Subcutaneous preadipocyte (primary cell): ENCODE data around the genes CXCL8, CXCL2 and AREG.

DNA sequence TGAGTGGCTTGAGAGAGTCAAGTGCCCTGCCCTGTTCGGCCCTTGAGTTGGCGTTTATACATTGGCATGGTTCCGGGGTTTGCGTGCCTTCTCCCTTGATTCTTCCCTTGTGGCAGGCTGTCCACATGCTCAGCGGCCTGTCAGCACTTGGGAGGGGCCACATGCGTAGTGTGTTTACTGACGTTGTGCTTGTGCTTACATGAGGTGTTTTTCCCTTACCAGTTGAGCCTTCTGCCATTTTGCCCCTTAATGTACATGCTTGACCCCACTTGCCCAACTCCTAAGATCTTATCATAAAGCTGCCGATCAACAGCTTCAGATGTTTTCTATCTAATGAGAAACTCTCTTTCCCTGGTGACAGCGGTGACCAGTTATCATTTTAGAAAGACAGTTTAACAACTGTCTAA lies 49.4 kb upstream of the GC start:
- CAGE, long polyA plus RNA: no peak

DNA sequence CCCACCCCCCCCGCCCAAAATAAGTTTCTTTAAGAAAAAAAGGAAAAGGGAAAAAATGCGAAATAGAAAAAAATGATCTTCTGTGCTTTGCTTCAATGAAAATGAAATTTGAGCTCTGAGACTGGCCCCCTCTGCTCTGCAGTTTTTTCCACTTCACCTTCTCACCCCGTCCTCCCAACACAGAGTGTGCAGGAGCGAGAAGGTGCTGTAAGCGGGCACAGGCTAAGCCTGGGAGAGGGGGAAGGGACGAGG lies 279 bp downstream of the ADAMTS3 start:
- CAGE, long polyA plus RNA: no peak

DNA sequence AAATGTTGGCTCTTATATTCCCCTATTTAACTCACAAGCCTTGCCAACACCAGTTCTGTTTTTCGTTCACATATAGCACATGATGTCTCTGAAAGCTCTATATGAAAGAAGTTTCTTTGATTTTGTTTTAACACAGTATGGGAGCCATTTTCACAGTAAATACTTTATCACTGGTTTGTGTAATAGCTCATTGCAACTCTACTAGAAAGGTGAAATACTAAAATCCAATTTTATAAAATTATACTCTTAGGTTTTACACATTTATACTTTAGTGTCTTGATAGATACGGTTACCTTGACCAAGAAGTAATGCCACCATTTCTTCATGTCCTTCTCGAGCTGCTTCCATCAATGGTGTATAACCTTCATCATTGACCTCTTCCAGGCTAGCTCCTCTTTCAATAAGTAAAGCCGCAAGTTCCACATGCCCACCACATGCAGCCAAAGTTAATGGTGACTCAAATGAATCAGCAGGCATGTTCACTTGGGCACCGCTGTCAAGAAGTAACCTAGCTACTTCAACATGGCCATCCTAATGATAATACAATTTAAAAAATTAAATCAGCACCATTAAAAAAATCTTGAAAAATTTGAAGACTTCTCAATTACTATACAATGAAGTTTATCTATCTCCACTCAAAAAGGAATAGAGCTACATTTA lies 79.1 kb upstream of the COX18 start:
- CAGE, long polyA plus RNA: no peak

DNA sequence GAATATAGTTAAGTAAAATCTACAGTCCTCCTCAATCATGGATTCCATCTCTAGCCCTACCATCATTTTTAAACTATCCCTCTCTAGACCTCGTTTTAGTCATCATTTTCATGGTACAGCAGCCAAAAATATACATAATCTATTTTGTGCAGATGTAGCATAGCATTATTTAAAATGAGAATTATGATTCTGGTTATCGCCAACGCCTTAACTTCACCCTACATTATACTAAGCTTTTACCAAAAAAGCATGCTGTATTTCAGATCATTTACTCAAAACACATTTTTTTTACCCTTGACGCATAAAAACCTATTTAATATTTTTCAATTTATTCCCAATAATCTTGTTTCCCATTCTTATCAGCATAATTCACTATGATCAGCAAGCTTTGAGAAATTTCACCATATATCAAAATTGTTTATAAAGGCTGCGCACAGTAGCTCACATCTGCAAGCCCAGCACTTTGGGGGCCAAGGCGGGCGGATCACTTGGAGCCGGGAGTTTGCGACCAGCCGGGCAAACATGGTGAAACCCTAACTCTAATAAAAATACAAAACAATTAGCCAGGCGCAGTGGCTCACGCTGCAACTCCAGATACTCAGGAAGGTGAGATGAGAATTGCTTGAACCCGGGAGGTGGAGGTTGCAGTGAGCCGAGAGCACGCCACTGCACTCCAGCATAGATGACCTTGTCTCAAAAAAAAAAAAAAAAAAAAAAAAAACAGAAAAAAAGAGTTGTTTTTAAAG lies 8.5 kb downstream of the ANKRD17 start:
- CAGE, long polyA plus RNA: no peak

GRCh38 chr4:73258871-73258998 lies 137 bp upstream of the ANKRD17 start:
- CAGE, long polyA plus RNA: no peak

GRCh38 chr4:73609126-73609602 lies 11.1 kb downstream of the RASSF6 start:
- CAGE, long polyA plus RNA: no peak

GRCh38 chr4:73612989-73614044 lies 6.9 kb downstream of the RASSF6 start:
- CAGE, long polyA plus RNA: no peak

GRCh38 chr4:73740291-73741119 lies at the start of gene CXCL8:
Gene CXCL8, plus strand, starts transcription at chr4:73740569.
- CAGE, long polyA plus RNA: no peak

DNA sequence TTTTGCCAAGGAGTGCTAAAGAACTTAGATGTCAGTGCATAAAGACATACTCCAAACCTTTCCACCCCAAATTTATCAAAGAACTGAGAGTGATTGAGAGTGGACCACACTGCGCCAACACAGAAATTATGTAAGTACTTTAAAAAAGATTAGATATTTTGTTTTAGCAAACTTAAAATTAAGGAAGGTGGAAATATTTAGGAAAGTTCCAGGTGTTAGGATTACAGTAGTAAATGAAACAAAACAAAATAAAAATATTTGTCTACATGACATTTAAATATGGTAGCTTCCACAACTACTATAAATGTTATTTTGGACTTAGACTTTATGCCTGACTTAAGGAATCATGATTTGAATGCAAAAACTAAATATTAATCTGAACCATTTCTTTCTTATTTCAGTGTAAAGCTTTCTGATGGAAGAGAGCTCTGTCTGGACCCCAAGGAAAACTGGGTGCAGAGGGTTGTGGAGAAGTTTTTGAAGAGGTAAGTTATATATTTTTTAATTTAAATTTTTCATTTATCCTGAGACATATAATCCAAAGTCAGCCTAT lies 1.3 kb downstream of the CXCL8 start:
- CAGE, long polyA plus RNA: no peak

DNA sequence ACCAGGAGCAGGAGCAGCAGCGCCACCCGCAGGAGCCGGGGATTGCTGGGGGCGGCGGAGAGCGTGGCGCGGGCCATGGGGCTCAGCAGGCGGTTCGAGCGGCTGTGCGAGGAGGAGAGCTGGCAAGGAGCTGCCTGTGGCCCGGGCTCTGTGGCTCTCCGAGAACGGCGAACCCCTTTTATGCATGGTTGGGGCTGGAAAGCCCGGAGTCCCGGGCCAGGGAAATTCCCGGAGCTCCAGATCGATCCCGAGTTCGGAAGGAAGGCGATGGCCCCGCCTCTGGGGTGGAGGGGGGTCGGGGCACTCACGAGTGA lies at the start of gene CXCL2:
Gene CXCL2, minus strand, starts transcription at position 152 of the 314 bp plus-strand sequence.
- CAGE, long polyA plus RNA: no peak

DNA sequence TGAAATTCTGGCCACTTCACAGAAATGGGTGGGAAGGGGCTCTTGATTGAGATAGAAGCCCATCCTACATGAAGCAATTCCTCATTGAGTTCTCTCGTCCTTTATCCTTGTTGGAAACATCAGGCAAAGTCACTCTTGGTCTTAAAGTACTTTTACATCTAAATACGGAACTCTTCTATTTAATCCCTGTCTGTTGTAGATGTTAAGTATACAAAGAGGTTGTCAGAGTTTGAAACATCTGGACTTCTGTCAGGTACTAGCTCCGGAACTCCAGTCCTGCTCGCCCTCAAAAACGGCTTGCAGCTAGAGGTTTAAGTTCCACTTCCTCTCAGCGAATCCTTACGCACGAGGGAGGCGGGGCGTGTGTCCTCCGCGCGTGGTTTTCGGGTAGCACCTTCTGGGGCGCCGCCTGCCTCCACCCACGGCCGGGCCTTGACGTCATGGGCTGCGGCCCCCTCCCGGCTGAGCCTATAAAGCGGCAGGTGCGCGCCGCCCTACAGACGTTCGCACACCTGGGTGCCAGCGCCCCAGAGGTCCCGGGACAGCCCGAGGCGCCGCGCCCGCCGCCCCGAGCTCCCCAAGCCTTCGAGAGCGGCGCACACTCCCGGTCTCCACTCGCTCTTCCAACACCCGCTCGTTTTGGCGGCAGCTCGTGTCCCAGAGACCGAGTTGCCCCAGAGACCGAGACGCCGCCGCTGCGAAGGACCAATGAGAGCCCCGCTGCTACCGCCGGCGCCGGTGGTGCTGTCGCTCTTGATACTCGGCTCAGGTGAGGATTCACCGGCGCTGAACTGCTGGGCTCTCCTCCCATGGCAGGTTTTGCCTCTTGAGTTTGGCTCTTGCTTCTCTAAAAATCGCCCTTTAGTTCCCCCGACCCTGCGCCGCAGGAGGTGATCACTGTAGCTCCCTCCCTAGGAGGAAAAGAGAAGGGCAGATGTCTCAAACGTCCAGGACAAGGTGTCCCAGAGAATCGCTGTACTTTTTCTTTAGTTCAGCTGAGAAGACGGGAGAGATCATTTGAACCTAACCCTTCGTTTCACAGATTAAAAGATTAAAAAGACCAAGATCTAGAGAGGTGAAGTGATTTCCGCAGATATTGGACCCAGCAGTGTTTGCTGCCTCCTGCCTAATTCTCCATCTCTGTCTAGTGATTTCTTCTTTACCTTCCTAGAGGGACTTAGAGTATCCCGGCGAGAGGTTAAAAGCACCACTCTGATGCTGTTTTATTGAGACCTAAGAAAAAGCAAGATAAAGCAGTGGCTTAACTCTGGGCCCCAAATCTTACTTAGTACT lies at the start of gene AREG:
Gene AREG, plus strand, starts transcription at position 499 of the 1,293 bp plus-strand sequence.
- CAGE, long polyA plus RNA: no peak

DNA sequence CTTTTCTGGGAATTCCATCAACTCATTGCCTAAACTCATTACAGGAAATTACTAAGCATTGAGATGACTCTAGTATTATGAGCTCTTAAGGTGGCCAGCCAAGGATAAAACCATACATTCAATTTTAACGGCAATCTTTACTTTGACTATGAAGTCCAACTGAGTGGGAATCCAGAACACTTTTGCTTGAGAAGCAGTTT lies 94.6 kb downstream of the AREG start:
- CAGE, long polyA plus RNA: no peak

DNA sequence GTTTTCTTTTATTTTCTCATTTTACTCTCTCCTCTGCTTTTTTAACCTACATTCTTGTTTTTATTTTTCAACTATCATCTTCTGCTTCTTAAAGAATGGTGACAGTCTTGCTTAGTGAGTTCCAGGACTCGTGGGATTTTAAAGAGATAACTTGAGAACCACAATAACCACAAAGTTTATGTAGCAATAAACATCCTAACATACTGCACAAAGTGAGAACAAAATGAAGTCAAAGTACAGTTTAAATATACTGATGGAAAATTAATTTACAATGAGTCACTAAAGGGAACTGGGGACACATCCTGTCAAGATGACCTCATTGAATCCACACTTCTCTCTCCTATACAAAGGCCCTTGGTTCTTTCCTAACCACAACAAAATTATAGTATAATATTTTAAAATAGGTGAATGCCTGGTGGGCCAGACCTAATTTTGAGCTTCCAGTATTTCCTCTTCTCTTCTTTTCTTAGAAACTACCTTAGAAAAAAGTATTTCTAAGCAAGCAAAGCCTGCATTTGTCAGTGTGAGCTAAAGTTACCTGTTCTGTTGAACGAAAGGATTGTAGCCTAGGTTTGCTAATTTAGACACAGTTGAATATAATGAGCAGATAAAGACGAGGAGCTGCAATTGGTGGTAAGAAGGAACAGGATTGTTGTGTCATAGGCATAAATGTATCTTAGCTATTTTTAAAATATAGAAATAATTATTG lies 169.5 kb downstream of the BTC start:
- CAGE, long polyA plus RNA: no peak

GRCh38 chr4:74659527-74660241 lies 134.6 kb downstream of the BTC start:
- CAGE, long polyA plus RNA: no peak

GRCh38 chr4:74755369-74756063 lies 38.8 kb downstream of the BTC start:
- CAGE, long polyA plus RNA: no peak

GRCh38 chr4:75661158-75661795 lies 11.9 kb downstream of the G3BP2 start:
- CAGE, long polyA plus RNA: no peak

- CAGE, long polyA plus RNA: no peak
Observed at GRCh38 chr4:75686255-75686690, 13.1 kb upstream of the G3BP2 start.

DNA sequence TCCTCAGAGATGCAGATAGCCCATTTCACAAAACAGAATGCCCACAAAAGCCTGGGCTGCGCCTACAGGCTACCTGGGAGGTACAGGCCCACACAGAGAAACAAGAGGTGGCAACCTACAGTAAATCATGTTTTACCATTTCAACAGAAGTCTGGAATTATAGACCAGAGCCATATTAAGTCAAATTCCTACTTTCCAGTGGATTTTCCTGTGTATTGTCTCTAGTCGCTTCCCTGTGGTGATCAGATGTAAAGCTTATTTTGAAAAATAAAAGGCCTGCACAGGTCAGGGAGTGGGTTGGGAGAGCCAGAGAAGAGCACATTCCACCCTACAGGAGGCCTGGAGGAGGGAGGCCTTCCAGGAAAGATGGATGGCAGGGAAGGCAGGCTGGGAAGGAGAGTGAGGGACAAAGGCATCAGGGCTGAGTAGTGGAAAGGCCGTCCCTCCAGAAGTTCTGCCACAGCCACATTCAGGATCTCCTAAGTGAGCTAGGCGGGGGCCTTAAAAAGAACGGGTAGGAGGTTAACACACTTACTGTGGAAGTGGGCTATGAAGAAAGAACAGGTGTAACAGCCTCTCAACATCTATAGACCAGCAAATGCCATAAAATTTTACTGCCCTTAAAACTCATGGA lies 19.0 kb upstream of the USO1 start:
- CAGE, long polyA plus RNA: no peak

- CAGE, long polyA plus RNA: no peak
Observed at GRCh38 chr4:75723366-75723905, 941 bp upstream of the USO1 start.

GRCh38 chr4:75725370-75725539 lies 878 bp downstream of the USO1 start:
- CAGE, long polyA plus RNA: no peak